Duodenum (tissue), 1 donor: ENCODE results near the genes C17orf107 and CHRNE.

DNA sequence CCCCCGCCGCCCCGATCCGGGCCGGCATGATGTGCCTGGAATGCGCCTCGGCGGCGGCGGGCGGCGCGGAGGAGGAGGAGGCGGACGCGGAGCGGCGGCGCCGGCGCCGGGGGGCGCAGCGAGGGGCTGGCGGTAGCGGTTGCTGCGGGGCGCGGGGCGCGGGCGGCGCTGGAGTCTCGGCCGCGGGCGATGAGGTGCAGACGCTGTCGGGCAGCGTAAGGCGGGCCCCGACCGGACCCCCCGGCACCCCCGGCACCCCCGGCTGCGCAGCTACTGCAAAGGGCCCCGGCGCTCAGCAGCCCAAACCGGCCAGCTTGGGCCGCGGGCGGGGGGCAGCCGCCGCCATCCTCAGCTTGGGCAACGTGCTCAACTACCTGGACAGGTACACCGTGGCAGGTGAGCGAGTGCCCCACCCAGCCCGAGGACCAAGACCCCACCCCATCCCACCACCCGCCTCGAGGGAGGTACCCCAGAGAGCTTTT lies 382 bp downstream of the SPNS2 start:
- PRO-cap, result no peak

GRCh38 chr17:4502722-4503292 lies 4.1 kb downstream of the SPNS2 start:
- PRO-cap, result no peak

- PRO-cap, result no peak
Observed at GRCh38 chr17:4508606-4509286, 10.1 kb downstream of the SPNS2 start.

GRCh38 chr17:4514031-4514579 lies 15.4 kb downstream of the SPNS2 start:
- PRO-cap, result no peak

DNA sequence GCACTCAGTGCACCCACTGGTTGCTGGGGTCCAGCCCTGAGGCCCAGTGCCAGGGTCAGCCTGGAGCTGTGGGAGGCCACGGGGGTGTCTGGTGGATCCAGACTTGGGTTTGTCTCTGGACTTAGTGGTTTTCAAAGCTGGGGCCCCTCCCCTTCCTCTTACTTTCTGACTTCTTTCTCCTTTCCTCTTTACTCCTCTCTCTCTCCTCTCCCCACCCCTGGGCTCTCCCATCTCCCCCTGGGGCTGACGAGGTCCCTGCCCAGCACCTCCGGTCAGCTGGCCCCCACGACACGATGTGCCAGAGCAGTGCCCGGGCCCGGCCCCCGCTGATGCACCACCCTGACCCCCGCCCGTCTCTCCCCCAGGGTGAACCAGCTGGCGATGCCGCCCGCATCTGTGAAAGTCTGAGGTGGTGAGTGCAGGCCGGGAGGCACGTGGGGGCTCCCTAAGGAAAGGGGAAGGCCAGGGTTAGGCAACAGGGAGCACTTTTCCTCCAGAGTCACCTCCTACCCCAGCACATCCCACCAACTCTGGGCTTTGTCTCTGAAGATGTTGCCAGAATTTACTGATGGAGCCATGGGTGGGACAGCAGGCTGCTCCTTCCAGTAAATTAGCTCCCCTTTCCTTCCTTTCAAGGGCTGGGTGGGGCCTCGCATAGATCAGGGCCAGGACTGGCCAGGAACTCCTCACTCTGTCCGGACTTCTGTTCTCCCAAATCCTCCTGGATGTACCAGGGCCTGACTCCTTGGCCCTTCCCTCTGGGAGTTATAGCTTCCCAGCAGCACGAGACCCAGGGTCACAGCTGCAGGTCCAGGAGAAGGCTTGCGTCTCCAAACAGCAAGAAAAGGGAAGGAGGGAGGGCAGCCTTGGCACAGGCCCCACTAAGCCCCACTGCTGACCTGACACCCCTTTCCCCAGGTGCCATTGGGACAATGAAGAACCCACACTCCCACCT lies 18.4 kb downstream of the MYBBP1A start:
- PRO-cap, result no peak

- PRO-cap, result no peak
Observed at GRCh38 chr17:4541257-4541962, 13.8 kb downstream of the MYBBP1A start.

GRCh38 chr17:4607866-4608223 lies 23.5 kb downstream of the SMTNL2 start:
- PRO-cap, result no peak

GRCh38 chr17:4610378-4611049 lies 26.2 kb downstream of the SMTNL2 start:
- PRO-cap, result no peak

GRCh38 chr17:4704520-4704718 lies 482 bp upstream of the PELP1 start:
- PRO-cap, result no peak

DNA sequence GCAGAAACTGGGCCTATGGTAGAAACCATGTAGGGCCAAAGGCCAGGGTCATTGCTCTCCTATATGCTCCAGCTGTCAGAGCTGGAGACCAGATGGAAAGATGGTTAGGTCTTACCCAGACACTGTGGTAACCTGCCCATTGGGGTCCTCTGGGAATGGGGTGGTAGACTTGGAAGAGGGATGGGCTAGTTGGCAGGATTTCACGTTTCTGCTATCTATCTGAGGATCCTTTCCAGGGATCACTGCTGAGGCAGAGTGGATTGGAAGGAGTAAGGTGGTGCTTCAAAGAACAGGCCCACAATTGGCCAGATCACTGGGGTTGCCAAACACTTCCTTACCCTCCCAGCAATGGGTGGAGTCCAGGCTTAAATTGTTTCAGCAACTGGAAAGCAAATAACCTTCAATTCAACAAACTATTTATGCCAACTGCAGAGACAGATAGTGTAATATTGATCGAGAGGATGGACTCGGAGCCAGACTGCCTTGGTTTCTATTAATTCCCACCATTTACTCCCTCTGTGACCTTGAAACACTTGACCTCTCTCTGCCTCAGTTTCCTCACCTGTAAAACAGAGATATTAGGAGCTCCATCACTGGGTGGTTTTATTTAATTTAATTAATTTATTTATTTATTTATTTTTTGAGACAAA lies 2.1 kb downstream of the ARRB2 start:
- PRO-cap, result no peak

- PRO-cap, result no peak
Observed at GRCh38 chr17:4721093-4721413, 10.2 kb upstream of the MED11 start.

DNA sequence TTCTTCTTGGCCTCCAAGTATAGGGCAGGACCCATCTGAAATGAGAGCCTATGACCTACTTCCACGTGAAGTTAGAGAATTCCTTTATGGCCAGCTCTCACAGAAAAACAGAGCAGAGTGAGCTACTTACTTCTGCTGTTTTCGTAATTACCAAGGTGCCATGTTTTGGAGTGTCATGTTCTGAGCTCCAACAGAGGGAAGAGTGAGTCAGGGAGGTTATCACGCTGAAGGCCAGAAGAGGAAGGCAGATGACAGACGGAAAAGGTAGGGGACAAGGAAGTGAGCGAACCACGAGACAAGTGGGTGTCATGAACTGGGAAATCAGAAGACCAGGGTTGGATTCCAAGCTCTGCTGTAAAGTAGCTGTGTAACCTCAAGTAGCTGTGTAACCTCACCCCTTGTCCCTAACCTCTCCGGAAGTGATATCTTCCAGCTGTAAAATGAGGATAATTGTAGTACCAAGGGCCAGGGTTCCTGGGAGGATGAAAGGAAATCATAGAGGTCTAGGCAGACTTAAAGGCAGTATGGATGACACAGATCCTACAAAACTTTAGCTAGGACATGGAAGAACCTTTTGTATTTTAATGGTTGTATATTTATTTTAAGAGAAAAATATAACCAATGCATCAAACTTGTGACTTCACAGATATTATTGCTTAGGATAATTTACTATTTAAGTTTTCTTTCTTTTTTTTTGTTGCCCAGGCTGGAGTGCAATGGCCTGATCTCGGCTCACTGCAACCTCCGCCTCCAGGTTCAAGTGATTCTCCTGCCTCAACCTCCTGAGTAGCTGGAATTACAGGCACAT lies 3.3 kb upstream of the ZMYND15 start:
- PRO-cap, result bidirectional peak, plus-strand start at position 438 of the sequence, minus-strand start at position 233 of the sequence

GRCh38 chr17:4738737-4739498 lies 715 bp upstream of the ZMYND15 start:
- PRO-cap, result bidirectional peak, plus-strand start at chr17:4739290, minus-strand start at chr17:4739151; bidirectional peak, plus-strand start at chr17:4739454, minus-strand start at chr17:4739359

DNA sequence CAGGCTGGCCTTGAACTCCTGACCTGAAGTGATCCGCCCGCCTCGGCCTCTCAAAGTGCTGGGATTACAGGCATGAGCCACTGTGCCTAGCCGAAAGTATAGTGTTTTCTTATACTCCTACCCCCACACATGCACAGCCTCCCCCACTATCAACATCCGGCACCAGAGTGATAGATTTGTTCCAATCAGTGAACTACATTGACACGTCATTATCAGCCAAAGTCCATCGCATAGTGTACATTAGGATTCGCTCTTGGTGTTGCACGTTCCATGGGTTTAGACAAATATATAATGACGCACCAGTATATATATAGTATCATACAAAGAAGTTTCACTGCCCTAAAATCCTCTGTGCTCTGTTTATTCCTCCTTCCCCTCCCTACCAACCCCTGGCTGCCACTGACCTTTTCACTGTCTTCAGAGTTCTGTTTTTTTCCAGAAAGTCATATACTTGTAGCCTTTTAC lies 11.9 kb upstream of the TM4SF5 start:
- PRO-cap, result bidirectional peak, plus-strand start at position 245 of the sequence, minus-strand start at position 105 of the sequence

DNA sequence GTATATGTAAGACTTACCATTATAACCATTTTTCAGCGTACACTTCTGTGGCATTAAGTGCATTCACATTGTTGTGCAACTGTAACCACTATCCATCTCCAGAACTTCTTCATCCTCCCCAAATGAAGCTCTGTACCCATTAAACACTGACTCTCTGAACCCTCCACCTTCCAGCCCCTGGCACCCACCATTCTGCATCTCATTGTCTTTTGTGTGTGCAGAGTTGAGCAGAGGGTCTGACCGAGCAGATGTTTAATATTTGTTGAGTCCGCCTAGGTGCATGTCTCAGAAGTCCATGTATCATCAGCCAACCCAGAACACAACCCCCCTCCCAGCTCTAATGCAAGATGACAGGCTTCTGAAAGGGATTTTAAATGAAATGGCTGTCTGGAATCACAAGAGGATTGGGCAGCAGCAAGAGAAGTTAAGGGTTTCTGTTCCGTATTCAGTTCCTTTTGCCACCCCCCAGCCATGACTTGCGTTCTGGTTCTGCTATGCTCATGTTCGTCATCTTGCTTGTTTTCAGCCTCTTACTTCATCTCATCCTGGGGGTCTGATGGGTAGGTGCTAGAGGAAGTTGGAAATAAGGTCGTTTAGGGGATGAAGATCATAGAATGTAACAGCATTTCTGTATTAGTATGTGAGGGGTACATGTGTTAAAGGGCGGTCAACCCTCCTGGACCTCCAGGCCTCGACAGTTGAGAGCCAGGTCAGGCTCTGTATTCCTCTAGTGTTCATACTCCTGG lies 11.9 kb downstream of the MINK1 start:
- PRO-cap, result no peak

- PRO-cap, result no peak
Observed at GRCh38 chr17:4847947-4848354, 14.8 kb downstream of the MINK1 start.

DNA sequence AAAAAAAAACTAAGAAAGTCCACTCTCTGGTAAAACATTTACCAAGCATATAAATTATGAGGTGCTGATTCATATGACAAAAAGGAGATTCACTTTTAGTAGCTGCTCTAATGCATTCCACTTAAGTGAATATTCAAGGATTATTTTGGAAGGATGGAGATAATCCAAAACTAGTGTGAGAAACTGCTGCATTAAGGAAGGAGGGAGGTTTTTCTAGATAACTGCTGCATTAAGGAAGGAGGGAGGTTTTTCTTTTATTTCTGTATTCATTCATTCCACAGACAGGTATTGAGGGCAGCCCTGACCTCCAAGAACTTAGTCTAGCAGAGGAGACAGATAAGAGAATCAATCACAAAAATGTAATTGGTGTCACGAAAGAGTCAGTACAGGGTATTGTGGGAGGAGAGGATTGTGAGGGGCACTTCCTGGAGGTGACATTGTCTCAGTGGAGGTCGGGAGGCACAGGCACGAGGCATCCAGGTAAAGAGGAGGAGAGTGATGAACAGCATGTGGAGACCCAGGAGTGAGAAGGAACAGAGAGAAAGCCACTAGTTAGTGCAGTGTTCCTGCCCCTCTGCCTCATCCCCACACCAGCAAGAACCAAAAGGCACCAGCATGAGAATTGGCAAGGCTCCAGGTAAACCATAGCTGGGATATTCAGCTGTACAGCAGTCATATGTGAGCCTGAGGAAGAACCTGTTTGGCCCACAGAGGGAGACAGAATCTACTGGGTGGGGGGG lies 19.0 kb downstream of the MINK1 start:
- PRO-cap, result no peak

GRCh38 chr17:4898304-4898716 lies 1.0 kb upstream of the C17orf107 start:
- PRO-cap, result no peak

GRCh38 chr17:4899029-4900143 lies at the start of gene C17orf107:
C17orf107 (plus strand) TSS chr17:4899536.
- PRO-cap, result bidirectional peak, plus-strand start at chr17:4899619, minus-strand start at chr17:4899386

DNA sequence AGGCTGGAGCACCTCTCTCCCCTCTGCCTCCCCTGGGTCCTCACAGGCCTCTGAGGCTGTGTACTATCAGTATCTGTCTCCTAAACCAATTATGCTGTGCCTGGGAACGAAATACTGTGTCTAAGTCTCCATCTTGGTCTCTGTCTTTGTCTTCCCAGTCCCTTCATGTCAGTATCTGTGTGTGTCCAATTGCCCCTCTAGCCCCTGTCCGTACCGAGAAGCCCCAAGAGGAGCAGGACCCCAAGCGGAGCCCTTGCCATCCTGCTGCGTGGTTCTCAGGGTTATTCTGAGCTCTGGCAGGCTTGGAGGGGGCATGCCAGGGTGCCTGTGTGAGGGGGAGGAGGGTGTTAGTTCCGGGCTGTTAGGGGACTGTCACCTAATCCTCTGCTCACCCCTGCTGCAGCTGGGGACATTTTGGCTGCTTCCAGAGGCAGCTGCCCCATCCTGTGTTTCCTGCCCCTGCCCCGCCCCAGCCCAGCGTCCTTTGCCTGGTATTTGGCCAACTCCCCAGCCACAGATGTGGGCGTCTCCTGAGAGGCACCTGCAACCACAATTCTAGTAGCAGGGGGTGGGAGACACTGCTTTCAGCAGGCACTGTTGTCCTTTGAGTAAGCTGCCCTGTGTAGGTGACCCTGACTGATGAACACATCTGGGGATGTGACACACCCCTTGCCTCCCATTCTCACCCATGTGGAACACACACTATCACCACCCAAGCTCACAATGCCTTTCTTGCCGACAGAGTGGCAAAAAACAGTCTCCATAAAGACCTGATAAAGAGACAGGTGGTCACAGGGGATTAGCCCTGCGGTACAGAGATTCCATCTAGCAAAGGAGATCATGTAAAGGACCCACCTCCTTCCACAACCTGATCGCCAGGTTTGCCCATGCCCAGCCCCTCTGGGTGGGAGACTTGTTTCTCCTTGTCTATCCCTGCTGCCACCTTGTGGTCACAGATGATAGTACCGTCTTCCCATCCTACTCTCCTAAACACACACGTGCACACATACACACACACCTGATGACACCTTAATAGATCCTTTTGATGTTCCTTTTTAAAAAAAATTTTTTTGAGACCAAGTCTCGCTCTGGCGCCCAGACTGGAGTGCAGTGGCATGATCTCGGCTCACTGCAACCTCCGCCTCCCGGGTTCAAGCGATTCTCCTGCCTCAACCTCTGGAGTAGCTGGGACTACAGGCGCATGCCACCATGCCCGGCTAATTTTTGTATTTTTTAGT lies at the start of gene CHRNE:
Gene CHRNE (minus strand): TSS at position 295 of the 1,238 bp plus-strand sequence.
- PRO-cap, result no peak